Mesenchymal stem cell of adipose (primary cell): ENCODE results near the genes FAM107B, OLAH, RPP38, CUBN and MRC1.

GRCh38 chr10:14774711-14775085 is at the start of gene FAM107B:
TSS of gene FAM107B (minus strand) at chr10:14774897.
- CAGE, long polyA plus RNA = no peak

DNA sequence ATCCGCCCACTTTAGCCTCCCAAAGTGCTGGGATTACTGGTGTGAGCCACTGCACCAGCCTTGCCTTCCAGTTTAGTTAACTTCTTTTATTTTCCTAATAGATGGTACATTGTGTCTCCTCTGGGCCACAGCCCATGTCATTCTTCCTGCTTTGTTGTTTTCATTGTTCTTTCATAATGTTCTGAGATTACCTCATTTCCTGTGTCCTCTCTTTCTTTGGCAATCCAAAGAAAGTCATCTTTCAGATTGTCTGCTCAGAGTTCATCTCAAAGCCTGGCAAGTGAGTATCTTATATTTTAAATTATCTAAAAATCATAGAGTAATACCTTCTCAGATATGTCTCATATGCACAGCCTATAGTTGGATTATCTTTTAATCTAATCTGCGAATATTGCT is at the start of gene OLAH:
TSS of gene OLAH (plus strand) at position 237 of the 396 bp plus-strand sequence.
- CAGE, long polyA plus RNA = no peak

- CAGE, long polyA plus RNA = no peak
Measured at GRCh38 chr10:15096793-15097820, at the start of gene RPP38. TSS of gene RPP38 (plus strand) at chr10:15097355.

- CAGE, long polyA plus RNA = no peak
Measured at GRCh38 chr10:15841400-15841708, 19.0 kb downstream of the MINDY3 start.

GRCh38 chr10:16441391-16441838 is 4.6 kb downstream of the PTER start:
- CAGE, long polyA plus RNA = no peak

DNA sequence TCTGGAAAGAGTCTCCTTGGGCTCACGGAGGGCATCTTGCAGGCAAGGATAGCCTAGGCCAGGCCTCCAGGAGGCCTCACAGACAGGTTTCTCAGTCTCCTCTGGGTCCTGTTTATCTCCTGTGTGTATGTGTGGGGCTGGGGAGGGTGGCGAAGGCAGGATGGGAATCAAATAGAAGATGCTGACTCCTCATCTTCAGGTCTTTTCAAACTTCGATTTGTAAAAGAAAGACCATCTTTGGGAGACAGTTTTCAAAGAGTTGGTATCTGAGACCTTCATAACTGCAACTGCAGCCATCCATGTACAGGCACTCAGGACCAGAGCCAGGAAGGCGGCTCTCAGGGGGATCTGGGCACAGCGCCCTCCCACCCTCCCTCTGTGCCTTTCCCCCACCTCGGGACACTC is 143.7 kb downstream of the CUBN start:
- CAGE, long polyA plus RNA = no peak

DNA sequence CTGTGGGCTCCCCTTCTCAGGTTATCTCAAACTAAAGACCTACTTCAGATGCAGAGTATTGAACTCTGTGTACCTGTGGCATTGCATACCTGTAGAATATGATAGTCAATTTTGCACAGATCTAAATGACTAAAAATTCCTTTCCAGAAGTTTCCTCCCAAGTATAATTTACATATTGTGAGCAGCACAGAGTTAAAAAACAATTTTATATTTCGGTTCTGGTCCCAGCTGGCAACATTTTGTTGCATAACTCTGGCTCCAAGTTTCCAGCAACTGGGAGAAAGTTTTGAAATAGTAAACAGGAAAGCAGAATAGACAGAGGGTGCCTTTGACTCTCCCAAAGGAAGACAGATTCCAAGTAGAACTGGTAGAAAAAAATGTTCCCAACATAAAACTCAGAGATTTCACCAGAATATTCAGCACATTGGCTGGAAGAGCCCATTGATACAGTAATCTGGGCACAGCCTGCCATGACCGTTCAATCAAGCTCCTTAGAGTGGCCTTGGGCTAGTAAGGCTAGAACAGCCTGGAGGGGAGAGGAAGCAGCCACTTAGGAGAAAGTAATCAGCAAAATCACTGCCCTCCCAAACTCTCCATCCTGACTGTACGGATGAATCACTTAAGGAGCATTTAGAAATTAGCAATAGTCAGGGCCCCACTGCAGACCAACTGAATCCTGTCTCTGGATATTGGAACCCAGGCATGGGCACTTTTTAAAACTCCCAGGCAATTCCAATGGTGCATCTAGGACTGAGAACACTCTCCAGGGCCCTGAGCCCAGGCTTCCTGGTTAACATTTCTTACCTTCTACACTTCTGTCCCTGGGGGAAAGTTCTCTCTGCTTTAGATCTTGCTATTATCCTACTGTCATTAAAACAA is 120.4 kb downstream of the CUBN start:
- CAGE, long polyA plus RNA = no peak

DNA sequence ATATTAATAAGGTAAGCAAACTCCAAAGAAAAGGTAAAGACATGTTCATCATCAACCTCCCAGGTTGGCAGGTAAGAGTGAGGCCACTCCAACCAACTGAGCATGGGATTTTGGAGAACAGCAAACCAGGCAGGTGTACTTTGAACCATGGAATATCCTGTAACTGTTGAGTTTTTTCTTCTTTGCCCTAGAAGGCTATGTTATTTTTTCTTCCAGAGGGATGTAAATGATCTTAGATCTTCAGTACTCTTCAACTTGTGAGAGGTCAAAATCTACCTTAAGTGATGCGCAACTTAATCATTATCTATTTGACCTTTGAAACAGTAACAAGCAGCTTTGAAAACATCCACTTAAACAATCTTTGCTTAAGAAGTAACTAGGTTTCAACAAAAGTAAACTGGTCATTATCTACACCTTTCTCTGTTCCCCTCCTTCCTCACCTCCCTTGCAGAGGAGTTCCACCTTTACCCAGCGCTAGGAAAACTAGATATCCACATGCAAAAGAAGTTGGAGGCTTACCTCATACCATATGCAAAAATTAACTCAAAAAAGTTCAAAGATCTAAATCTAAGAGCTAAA is at the start of gene CUBN:
TSS of gene CUBN (minus strand) at position 98 of the 579 bp plus-strand sequence.
- CAGE, long polyA plus RNA = no peak

DNA sequence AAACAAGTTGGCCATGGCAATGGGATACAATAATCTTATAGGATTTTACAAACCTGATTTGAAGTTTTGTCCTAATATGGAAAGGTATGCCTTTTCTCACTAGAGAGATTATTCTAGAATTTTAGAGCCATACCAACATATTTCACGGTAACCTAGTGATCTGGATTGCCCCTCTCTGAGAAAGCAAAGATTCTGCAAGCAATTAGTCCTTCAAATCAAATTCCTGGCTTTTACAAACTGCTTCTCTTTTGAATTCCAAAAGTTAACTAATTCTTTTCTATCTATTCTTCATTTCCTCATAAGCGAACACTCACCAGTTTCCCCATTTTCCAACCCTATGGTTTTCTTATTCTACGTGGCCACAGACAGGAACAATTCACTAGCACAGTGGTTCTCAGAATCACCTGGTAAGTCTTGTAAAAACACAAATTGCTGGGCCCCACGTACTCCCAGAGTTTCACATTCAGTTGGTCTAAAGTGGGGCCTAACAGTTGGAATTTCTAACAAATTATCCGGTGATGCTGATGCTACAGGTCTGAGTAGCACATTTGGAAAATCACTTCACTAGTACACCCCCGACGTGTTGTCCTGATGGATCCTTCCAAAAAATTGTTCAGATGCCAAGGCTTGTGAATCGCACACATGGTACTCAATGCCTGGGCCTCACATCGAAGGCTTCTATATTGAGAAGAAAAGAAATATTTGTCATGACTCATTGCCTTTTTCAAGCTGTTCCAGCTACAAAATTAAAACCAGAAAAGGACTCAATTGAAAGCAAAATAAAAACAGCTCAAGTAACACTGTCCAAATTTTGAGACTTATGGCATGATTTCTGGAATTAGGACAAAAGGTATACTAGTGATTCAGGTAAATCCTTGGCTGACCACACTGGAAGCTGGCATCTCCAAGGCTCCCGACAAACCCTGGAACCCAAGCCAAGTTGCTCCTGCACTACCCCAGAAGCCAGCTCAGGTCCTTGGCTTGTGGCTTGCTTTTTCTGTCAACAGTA is 13.1 kb upstream of the VIM start:
- CAGE, long polyA plus RNA = no peak

- CAGE, long polyA plus RNA = no peak
Measured at GRCh38 chr10:17215956-17217391, 11.6 kb upstream of the VIM start.

- CAGE, long polyA plus RNA = start-site peak on the plus strand at chr10:17229721-17229785, 125 and 187 reads in 2 replicates
Measured at GRCh38 chr10:17229193-17230239, 1.5 kb downstream of the VIM start.

GRCh38 chr10:17234937-17235985 is 7.2 kb downstream of the VIM start:
- CAGE, long polyA plus RNA = start-site peak on the plus strand at chr10:17235278-17235283, 146 and 114 reads in 2 replicates

DNA sequence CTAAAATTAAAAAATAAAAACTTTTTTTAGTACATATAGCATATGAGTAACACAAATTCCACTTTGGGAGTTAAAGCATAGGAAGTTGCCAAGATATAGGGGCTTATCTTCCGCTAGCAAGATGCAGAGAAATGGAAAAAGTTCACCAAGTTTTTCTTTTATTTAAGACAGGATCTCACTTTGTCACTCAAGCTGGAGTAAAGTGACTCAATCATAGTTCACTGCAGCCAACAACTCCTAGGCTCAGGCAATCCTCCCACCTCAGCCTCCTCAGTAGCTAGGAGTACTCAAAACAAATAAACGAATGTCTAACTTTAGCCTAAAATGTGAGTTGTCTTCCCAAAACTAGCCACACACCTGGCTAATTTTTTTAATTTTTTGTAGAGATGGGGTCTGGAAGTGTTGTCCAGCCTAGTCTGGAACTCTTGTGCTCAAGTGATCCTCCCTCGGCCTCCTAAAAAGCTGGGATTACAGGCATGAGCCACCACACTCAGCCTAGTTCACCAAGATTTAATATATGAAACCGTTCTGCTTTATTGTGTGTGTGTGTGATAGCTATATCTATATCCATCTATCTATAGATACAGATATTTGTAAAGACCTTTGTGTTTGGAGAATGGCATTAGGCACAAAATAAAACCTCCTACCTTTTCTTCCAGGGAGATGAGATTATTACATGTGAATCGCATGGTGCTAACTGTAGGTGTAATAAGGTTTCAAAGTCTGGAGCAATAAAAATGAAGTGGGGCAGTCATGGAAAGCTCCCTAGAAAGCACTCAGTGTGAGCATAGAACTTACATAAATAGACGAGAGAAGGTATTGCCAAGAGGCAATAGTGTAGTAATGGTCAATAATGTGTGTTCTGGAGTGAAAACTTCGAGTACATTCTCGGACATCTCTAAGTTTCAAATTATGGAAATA is 10.1 kb downstream of the VIM start:
- CAGE, long polyA plus RNA = no peak

- CAGE, long polyA plus RNA = no peak
Measured at GRCh38 chr10:17386454-17387258, 67.7 kb downstream of the ST8SIA6 start.

- CAGE, long polyA plus RNA = no peak
Measured at GRCh38 chr10:17667476-17668181, 23.7 kb downstream of the STAM start.

DNA sequence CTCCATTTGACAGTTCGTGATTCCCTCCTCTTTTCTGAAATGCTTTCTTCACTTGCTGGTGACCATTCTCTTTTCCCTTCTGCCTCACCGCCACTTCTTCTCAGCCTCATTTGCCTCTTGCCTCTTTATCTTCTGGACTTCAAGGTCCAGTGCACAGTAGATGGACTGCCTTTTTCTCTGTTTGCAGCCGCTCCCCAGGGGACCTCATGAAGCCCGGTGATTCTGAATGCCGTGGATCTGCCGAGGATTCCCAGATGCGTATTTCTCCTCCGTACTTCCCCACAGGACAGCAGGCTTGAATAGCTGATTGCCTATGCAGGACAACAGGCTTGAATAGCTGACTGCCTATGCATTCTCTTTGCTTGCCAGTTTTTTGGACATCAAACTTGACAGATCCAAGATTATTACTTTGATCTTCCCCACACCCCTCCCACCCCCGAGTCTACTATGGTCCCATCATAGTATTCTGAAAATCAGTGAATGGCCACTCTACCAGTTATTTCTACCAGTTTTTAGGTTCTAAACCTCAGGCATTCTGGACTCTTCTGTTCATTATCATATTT is 38.8 kb upstream of the TMEM236 start:
- CAGE, long polyA plus RNA = no peak

GRCh38 chr10:17808877-17809871 is at the start of gene MRC1:
TSS of gene MRC1 (plus strand) at chr10:17809348.
- CAGE, long polyA plus RNA = no peak

GRCh38 chr10:17912751-17913181 is 39.0 kb upstream of the SLC39A12 start:
- CAGE, long polyA plus RNA = no peak

- CAGE, long polyA plus RNA = no peak
Measured at GRCh38 chr10:18260247-18260962, 120.2 kb downstream of the CACNB2 start.

- CAGE, long polyA plus RNA = no peak
Measured at GRCh38 chr10:18463768-18464296, 187.6 kb downstream of the NSUN6 start.